Placental epithelial cell (primary cell): ENCODE measurements around the genes SAMD7 and RPL22L1.

GRCh38 chr3:169293202-169293804 is 370.2 kb downstream of the MECOM start:
- CAGE, long polyA plus RNA: no peak

DNA sequence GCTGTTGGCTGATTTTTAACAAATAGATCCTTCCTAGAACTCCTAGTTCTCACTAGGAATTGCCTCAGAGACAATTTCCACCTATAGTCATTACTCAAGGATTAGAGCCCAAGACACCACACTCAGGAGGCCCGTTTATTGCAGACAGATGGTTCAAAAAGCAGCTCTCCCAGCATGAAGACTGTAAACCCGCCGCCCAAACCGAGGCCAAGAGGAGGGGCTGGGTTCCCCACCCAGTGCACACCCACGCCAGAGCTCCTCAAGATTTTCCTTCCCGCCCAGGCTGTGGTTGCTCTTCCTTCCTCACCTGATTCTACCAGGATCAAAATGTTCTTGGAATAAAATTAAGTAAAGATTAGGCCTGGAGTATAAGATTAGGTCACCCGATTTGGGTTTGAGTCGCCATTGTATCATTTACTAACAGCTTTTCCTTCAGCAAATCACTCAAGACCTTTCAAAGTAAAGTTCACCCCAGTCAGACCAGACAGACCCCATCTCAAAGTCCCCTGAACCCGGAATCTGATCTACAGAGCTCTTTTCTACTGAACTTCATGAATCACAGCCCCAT is 364.3 kb downstream of the MECOM start:
- CAGE, long polyA plus RNA: no peak

- CAGE, long polyA plus RNA: no peak
These were observed 342 bp upstream of the LRRC31 start for GRCh38 chr3:169870053-169870501.

DNA sequence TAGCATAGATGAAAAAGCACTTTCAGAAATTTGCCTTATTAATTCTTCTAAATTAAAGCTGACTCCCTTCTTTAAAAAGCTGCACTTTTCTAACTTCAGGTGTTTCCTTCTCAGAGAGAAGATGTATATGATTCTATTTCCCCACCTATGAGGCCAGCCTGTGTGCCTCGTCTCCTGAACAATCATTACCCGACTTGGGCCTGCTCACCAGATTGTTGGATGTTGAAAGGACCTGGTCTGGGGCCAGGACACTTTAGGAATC is 16.8 kb upstream of the LRRC31 start:
- CAGE, long polyA plus RNA: no peak

- CAGE, long polyA plus RNA: no peak
These were observed at the start of gene SAMD7 for GRCh38 chr3:169911162-169911705. TSS of gene SAMD7 (plus strand) at chr3:169911572.

- CAGE, long polyA plus RNA: no peak
These were observed 21.4 kb upstream of the SEC62 start for GRCh38 chr3:169945203-169945643.

GRCh38 chr3:170128635-170129609 is 52.6 kb downstream of the PHC3 start:
- CAGE, long polyA plus RNA: no peak

GRCh38 chr3:170154347-170154940 is 27.1 kb downstream of the PHC3 start:
- CAGE, long polyA plus RNA: no peak

- CAGE, long polyA plus RNA: no peak
These were observed 836 bp downstream of the PHC3 start for GRCh38 chr3:170180614-170181180.

DNA sequence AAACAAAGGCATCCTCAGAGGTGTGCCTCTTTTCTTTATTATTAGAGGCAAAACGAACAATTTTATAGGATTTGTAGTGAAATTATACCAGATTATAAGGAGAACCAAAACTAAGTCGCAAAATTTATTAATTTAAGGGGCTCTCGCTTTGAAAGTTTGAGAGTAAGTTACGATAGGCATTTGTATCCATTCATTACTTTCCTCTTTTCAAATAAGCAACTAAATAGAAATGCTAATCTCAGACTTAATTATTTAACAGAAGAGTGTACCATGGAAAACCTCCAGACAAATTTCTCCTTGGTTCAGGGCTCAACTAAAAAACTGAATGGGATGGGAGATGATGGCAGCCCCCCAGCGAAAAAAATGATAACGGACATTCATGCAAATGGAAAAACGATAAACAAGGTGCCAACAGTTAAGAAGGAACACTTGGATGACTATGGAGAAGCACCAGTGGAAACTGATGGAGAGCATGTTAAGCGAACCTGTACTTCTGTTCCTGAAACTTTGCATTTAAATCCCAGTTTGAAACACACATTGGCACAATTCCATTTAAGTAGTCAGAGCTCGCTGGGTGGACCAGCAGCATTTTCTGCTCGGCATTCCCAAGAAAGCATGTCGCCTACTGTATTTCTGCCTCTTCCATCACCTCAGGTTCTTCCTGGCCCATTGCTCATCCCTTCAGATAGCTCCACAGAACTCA is 2.7 kb downstream of the SKIL start:
- CAGE, long polyA plus RNA: no peak

GRCh38 chr3:170869582-170870659 is at the start of gene RPL22L1:
TSS of gene RPL22L1 (minus strand) at chr3:170870195.
- CAGE, long polyA plus RNA: no peak

GRCh38 chr3:171110657-171110972 is 84.1 kb upstream of the SLC2A2 start:
- CAGE, long polyA plus RNA: no peak

- CAGE, long polyA plus RNA: no peak
These were observed 147.2 kb upstream of the SLC2A2 start for GRCh38 chr3:171173616-171174158.

GRCh38 chr3:171257323-171257969 is 202.8 kb downstream of the TNIK start:
- CAGE, long polyA plus RNA: no peak

DNA sequence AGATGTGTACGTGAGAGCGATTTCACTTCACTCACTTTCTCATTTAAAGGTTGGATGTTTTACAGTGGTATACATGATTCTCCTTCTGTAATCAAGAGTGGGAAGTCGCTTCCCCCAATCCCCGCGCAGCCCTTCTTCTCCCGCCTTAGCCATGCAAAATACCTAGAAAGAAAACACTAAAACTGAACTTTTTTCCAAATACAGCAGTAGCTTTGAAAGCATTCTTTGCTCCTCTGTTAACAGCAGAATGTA is 1.1 kb upstream of the TNIK start:
- CAGE, long polyA plus RNA: no peak

- CAGE, long polyA plus RNA: no peak
These were observed 63.6 kb downstream of the PLD1 start for GRCh38 chr3:171746674-171746992.

GRCh38 chr3:171758272-171758783 is 52.0 kb downstream of the PLD1 start:
- CAGE, long polyA plus RNA: no peak

DNA sequence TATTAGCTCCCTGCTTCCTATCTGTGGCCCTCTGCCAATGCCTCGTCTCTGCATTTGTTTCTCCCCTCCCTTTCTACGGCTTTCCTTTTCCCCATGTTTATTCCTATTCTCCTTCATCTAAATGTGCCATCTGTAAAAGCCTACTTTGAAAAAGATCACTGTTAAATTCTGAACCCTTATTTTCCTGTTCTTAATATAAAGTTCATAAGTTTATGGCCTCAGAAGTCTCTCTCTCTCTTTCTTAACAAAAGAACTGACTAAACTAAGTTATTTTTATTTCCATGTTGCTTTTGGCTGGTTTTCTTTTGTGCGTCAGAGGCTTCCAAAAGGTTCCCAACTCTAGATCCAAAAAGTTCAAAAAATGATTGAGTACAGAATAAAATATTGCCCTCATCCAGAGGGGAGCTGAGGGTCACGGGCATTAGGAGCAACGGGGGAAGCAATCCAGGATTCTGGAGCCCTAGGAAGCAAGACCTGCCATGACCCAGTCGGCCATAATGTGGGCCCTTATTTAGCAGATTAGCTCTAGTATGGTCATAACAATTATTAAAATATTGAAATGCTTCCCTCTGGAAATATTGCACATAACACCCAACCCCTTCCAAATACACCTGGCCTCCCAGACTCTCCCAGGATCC is 5.3 kb downstream of the PLD1 start:
- CAGE, long polyA plus RNA: no peak

DNA sequence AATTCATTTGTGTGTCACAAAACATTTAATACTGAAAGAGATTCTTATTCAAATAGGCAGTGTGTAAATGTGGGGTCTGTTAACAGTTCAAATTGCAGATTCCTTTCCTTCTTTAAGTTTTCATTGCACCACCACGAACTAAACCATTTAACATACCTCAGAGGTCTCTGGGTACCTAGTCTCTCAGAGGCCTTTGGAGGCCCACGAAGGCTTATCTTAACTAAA is 1.1 kb downstream of the PLD1 start:
- CAGE, long polyA plus RNA: no peak

DNA sequence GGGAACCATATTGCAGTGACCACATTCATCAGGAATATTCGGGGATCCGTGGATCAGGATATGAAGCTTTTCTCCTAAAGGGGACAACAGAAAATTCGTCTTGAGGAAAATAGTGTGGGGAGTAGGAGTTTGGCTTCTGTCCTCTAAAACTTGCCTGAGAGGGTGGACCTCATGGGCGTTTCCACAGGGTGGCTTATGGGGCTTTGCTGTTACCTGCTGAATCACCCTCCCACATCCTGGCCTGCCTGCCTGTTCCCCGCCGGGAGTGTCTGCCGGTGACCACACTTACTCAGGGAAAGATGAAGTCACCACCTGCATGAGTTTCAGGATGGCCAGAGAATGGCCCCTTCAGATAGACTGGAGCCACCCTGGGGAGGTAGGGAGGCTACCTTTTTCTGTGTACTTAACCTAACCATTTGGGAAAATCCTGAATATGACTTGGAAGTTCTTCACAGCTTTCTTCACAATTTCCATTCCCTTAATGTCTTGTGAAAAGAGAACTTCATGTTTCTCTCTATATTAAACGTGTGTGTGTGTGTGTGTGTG is 78.4 kb upstream of the FNDC3B start:
- CAGE, long polyA plus RNA: no peak